Measurements from ENCODE around the gene PPP1R3C.

DNA sequence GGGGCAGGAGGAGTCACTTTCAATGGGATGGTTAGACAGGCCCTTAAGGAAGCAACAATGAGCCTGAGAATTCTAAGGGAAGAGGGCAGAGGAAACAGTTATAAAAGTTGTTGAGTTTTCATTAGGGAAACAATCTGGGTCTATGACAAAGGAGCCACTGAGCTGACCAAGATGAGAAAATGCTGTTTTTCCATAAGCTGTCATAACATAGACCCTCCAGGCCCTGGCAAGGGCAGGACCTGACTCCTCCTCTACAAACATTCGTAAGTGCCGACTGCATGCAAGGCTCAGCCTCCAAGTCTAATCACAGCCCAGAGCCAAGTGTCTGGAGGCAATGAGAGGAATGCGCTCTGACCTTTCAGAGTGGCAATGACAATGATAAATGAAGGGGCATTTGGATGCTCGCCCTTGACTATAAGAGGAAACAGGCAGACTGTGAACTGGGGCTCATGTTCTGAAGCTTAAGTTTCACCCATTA is 43.7 kb downstream of the PPP1R3C start:
- PRO-cap, 2 experiments, result peak in 1 of 2 experiments; most common minus-strand start position 246 of the sequence (in 1)

GRCh38 chr10:91632526-91633649 is at the start of gene PPP1R3C:
Gene PPP1R3C (minus strand): TSS chr10:91633071.
- PRO-cap, 2 experiments, result peak in 2 of 2 experiments; most common plus-strand start chr10:91633266 (in 2); most common minus-strand start chr10:91633071 (in 2)

- PRO-cap, 2 experiments, result no peak in any of the 2 experiments
These were observed 67.4 kb upstream of the PPP1R3C start for GRCh38 chr10:91700241-91700692.

DNA sequence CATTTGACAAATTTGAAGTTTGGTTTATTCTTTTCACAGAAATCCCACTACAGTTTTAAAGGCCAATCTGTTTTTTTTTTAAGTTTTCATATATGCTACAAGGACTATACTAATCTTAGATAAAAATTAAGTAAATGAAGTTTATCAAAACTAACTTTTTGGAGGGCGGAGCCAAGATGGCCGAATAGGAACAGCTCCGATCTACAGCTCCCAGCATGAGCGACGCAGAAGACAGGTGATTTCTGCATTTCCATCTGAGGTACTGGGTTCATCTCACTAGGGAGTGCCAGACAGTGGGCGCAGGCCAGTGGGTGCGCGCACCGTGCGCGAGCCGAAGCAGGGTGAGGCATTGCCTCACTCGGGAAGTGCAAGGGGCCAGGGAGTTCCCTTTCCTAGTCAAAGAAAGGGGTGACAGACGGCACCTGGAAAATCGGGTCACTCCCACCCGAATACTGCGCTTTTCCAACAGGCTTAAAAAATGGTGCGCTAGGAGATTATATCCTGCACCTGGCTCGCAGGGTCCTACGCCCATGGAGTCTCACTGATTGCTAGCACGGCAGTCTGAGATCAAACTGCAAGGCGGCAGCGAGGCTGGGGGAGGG is 48.7 kb upstream of the TNKS2 start:
- PRO-cap, 2 experiments, result no peak in any of the 2 experiments

DNA sequence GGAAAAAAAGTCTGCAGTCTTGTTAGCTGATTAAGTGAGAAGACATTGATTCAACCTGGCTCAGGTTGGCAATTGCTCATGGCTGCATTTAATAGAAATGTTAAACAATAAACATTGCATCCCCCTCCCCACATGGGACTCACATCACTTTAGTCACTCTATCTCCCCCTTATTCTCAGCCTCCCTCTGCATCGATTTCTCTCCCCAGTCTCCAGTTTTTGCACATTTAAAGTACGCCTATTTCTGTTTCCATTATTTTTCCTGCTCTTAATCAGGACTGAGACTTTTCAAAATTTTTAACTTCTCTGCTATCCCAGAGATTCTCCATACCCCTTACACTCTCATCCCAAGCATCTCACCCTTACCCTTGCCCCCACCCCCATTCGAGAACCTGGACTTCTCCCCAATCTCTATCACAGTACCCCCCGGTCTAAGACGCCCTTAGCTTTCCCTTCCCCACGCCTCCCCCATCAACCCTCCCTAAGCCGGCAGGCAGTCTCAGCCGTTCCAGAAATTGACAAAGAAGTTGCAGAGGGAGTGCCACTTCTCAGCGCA is 1.5 kb downstream of the FGFBP3 start:
- PRO-cap, 2 experiments, result no peak in any of the 2 experiments

DNA sequence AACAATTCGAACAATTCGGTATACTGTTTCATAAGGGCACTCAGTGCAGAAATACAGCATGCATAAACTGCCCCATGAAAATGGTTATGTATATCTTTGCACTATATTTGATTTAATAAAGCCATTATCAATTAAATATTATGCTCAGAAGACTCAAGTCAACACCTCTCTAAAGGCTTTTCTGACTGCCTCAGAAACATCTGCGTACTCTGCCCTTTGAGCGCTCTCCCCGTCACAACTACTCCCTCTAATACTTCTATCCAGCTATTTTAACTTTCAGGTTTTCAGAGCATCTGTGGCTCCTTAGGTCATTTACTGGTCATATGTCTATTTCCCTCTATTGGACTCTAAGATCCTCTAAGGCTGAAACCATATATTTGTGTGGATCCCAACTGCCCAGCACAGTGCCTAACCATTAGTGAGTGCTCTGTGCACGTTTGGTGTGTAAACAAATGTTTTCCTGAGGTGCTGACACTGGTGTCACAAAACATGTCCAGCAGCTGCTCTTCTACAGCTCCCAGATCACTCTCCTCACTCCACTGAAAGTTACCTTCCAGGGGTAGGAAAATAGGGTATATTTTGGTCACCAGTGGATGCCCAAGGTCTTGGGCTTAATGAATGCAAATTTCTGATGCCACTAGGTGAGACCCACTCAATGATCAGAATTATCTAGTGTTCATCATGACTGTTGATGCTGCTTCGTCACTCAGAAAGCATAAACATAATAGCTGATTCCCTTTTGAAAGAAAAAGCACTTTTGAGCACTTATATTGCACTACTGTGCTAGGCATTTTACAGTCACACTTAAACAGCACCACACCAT is 179.2 kb downstream of the BTAF1 start:
- PRO-cap, 2 experiments, result no peak in any of the 2 experiments

- PRO-cap, 2 experiments, result no peak in any of the 2 experiments
These were observed 168.0 kb downstream of the CPEB3 start for GRCh38 chr10:92122724-92123511.

DNA sequence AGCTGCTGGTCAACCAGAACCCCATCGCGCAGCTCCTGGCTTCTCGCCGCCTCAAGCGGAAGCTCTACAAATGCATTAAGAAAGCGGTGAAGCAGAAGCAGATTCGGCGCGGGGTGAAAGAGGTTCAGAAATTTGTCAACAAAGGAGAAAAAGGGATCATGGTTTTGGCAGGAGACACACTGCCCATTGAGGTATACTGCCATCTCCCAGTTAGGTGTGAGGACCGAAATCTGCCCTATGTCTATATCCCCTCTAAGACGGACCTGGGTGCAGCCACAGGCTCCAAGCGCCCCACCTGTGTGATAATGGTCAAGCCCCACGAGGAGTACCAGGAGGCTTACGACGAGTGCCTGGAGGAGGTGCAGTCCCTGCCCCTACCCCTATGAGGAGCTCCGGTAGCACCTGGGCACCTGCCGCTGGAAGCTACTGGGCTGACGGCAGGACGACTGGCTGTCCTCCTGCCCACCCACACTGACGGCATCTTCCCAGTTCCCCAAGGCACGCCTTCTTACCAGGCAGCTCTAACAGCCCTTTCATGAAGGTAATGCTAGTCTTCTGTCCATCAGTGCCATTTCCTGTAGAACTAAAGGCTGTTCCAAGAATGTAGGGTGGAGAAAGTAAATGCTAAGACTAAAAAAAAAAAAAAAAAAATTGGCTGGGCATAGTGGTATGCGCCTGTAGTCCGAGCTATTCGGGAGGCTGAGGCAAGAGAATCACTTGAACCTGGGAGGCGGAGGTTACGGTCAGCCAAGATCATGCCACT is 74.3 kb downstream of the CPEB3 start:
- PRO-cap, 2 experiments, result no peak in any of the 2 experiments

GRCh38 chr10:92571938-92572659 is 1.8 kb downstream of the IDE start:
- PRO-cap, 2 experiments, result no peak in any of the 2 experiments

DNA sequence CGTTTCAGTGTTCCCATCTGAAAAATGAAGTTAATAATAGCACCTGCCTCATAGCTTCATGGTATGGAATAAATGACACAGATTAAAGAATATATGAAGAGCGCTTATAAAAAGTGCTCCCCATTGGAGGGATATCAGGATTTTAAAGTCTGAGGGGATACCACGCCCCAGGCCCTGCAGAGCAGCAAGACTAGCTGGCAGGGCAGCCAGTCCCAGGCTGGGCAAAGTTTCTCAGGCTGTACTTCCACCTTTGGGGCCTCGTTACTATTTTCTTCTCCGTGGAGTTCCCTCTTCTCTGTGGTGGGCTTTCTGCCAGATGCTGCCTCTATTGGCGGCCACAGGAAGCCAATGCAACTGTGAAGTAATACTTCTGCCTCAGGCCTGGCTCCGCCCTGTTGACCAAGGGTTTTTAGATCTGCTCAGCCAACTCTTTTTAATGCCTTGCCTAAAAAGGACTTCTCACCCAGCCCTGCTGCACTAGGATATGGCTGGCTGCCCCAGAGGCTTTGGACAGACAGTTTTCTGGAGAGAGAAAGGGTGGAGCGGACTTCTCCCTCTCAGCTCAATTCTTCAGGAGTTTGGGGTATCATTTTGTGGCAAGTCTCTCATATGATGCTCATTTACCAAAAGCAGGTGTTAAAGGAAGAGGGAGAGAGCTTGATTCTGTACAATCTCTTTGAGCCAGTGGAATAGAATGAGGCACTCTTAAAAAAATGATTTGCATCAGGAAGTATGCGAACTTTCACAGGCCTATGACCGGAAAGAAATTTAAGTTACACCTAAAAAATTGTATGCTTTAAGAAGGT is 67.4 kb downstream of the HHEX start:
- PRO-cap, 2 experiments, result peak in 1 of 2 experiments; most common plus-strand start position 513 of the sequence (in 1); most common minus-strand start position 244 of the sequence (in 1)

DNA sequence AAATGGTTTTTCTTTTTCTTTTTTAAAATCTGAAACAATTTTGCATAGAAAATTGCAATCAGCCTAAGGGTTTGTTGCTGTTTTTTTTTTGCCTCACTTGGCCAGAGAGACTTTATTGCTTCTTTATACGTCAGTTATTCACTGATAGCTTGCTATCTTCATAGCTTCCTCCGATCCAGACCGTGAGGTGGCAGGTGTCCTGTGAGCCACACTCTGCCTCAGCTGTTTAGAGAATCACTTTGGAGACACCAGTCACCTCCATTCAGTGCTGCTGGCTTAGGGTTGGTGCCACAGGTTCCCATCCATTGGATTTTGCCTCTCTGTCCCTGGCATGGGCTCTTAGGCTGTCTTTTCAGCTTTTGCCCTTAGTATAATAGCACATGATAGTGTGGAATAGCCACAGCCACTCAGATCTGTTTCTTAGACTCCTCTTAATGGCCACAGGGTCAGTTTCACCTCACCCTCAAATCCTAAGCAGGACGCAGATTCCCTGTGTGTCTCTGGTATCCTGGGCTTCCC is 68.0 kb downstream of the HHEX start:
- PRO-cap, 2 experiments, result no peak in any of the 2 experiments

- PRO-cap, 2 experiments, result no peak in any of the 2 experiments
These were observed 30.3 kb upstream of the EXOC6 start for GRCh38 chr10:92818088-92818375.

- PRO-cap, 2 experiments, result no peak in any of the 2 experiments
These were observed 28.3 kb upstream of the CYP26C1 start for GRCh38 chr10:93032214-93032700.

GRCh38 chr10:93071599-93072766 is 1.7 kb upstream of the CYP26A1 start:
- PRO-cap, 2 experiments, result no peak in any of the 2 experiments

DNA sequence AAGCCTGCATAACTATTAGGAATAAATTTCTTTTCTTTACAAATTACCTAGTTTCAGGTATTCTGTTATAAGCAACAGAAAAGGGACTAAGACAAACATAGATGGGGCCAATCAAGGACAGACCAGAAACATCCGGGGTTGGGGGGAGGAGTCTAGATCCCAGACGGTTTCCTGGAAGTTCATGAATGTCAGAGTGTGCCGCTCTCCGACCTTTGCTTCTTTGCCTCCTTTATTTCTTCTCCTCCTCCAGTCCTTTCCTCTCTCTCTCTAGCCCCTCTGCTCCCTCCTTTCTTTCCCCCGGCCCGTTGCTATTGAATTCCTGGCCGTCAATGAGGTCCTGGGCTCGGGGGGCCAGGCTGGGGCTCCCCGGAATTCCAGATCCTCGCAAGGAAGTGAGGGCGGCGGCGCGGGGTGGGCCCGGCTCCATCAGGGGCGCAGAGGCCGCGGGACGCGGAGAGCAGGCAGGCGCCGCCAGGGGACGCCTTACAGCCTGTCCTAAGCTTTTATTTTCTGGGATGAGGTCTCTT is 147.0 kb downstream of the CYP26A1 start:
- PRO-cap, 2 experiments, result no peak in any of the 2 experiments

DNA sequence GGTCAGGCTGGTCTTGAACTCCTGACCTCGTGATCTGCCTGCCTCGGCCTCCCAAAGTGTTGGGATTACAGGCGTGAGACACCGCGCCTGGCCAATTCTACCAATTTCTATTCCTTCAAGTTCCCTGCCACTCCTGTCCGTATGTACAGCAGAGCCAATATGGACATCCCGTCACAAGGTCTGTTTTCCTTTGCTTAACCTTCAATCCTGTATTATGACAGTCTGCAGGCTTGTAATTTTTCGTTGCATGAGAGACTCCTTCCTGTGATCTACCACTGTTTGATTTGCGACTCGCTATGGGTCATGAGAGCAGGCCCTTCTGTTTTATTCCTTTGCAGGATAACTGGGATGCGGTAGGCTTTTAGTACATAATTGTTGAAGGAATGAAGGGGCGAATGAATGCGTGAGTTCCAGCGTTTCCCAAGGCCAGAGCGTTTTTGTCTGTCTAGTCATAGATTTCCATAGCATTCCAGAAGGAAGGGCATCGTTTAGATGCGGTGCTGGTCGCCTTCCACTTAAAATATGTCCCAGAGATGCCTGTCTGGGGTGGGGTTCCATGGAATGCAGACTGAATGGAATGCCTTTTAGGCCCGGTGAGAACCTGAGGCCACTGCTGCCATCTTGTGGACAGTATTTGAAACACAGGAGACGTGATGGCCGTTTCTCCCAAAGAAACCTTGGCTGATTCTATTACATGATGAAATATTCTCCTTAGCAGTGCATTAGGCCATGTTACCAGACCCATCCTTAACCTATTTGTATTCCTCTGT is 193.3 kb downstream of the MYOF start:
- PRO-cap, 2 experiments, result no peak in any of the 2 experiments

DNA sequence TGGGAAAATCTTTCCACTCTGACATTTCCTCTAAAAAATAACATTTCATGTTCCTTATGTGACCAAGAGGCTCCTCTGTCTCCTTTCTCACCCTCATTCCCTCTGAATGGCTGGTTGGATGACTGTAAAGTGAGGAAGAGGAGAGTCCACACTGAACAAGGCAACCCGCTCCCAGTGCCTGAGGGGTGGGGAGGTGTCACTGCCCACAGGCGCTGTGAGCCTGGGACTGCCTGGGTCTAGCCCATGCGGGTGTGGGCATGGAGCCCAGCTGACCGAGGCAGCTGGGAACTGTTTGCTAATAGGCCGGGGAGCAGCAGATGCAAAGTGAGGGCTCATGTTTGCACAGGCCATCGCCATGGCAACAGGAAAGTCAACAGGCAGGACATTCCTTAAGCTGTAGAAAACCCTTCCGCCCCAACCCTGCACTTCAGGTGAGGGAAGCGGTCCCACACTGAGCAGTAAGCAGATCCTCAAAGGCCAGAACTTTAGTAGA is 36.6 kb downstream of the MYOF start:
- PRO-cap, 2 experiments, result peak in 1 of 2 experiments; most common plus-strand start position 430 of the sequence (in 1); most common minus-strand start position 211 of the sequence (in 1)

GRCh38 chr10:93462972-93463483 is 19.1 kb downstream of the MYOF start:
- PRO-cap, 2 experiments, result no peak in any of the 2 experiments

- PRO-cap, 2 experiments, result no peak in any of the 2 experiments
These were observed 18.0 kb downstream of the MYOF start for GRCh38 chr10:93464103-93464604.

- PRO-cap, 2 experiments, result no peak in any of the 2 experiments
These were observed 11.5 kb upstream of the FFAR4 start for GRCh38 chr10:93554820-93555493.

All from heart right ventricle (tissue), 2 donors.